GM23338 (cell line): ENCODE measurements around a stretch of chr1.

- PRO-cap: no peak
- RAMPAGE, long total RNA: no peak
These were observed 613.5 kb downstream of the MATN1 start for GRCh38 chr1:30109714-30110425.

GRCh38 chr1:30190793-30191160, 532.6 kb downstream of the MATN1 start:
- PRO-cap: no peak
- RAMPAGE, long total RNA: no peak

GRCh38 chr1:30718518-30719604, 4.5 kb downstream of the MATN1 start:
- PRO-cap: bidirectional peak, plus-strand start at chr1:30718738, minus-strand start at chr1:30718390
- RAMPAGE, long total RNA: no peak

GRCh38 chr1:30747339-30747737, 10.2 kb downstream of the LAPTM5 start:
- PRO-cap: no peak
- RAMPAGE, long total RNA: no peak

DNA sequence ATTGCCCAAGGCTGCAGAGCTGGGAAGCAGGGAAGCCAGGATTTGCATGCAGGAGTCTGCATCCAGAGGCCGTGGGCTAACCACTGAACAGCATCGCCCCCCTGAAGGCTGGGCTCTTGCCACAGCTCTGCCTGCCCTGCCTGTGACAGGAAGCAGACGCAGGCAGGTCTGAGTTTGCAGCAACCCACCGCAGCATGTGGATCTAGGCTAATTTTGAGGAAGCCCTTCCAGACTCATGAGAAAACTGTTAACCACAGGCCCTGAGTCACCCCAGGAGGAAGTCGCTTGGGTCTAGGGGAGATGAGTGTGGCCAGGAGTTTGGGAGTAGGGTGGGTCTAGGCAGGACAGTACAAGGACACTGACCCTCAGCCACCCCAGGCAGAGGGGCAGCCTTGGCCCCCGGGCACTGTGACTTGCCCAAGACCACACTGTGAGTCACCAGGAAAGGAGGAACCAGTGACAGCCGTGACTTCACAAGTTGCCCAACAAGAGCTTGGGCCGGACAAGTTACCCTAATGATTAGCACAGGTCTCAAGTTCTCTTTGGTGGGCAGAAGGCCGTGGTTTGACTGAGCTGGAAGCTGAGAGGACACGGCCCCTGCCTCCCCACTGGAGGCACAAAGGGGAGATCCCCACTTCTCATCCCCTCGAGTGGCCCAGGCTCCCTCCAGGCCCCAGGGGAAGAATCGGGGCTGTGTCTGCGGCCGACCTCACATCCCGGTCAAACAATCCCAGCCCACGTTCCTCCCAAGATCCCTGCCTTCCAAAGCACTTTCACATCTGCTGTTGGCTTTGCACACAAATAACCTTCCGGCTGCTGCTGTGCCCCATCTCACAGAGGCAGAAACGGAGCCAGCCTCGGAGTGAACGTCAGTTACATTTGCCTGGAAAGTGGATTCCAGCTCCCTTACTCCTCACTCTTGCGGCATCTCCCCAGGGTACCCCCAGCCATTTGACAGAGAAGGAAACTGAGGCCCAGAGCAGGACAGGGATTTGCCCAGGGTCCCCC, 736 bp downstream of the LAPTM5 start:
- PRO-cap: no peak
- RAMPAGE, long total RNA: no peak

- PRO-cap: no peak
- RAMPAGE, long total RNA: no peak
These were observed 5.0 kb upstream of the LAPTM5 start for GRCh38 chr1:30762382-30763065.

DNA sequence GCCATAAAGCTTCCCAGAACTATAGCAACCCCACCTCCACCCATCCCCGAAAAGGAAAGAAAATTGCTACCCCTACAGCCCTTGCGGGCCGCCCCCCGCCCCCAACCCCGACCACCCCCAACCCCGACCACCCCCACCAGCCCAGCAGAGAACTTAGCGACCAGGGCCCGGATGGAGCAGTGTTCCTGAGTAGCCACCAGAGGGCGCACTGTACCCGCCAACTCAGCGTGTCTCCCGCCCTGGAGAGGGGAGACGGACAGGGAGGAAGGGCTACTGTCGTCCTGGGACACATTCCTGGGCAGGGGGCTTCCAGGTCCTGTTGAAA, 24.7 kb upstream of the LAPTM5 start:
- PRO-cap: unidirectional peak, plus-strand start at position 225 of the sequence
- RAMPAGE, long total RNA: no peak

DNA sequence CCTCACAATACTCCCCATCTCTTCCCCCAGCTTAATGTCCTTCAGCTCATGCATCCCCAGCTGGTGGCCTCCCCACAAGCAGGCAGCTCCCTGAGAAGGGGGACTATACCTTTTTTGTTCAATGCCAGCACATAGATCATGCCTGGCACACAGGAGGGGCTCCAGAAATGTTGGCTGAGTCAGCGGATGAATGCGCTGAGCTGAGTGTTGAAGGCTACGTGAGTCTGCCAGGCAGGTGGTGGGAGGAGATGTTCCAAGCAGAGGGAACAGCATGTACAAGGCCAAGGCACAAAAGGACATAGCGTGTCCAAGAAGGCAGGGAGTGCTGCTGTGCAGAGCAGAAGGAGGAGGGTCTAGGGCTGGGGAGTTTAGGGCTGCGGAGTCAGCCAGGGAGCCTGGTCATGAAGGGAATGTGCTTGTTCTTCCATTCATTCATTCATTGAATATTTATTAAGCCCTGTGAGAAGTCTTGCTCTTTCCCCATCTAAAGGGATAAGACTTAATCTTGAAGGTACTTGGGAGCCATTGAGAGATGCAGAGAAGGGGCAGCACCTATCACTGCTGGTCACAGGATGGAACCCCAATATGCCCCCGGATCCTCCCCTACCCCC, 31.0 kb upstream of the LAPTM5 start:
- PRO-cap: no peak
- RAMPAGE, long total RNA: no peak

DNA sequence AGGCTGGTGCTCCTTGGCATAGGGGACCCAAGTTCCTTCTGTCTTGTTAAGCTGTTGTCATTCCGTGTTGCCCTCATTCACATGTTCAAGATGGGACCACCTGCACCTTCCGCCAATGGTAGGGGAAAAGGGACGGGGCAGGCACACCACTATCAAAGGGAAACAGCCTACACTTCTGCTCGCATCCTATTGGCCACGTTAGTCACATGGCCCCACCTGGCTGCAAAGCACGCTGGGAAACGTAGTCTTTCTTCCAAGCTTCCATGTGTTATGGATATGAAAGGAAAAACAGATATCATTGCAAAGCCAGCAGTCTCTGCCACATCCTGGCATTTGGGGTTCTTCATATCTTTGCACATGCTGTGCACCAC, 54.5 kb downstream of the SDC3 start:
- PRO-cap: unidirectional peak, minus-strand start at position 129 of the sequence
- RAMPAGE, long total RNA: no peak

- PRO-cap: no peak
- RAMPAGE, long total RNA: no peak
These were observed 21.6 kb upstream of the SDC3 start for GRCh38 chr1:30929988-30930721.

- PRO-cap: no peak
- RAMPAGE, long total RNA: no peak
These were observed 64.1 kb downstream of the PUM1 start for GRCh38 chr1:31001278-31001980.

GRCh38 chr1:31072184-31072897, 6.8 kb upstream of the PUM1 start:
- PRO-cap: bidirectional peak, plus-strand start at chr1:31072674, minus-strand start at chr1:31072398
- RAMPAGE, long total RNA: no peak

DNA sequence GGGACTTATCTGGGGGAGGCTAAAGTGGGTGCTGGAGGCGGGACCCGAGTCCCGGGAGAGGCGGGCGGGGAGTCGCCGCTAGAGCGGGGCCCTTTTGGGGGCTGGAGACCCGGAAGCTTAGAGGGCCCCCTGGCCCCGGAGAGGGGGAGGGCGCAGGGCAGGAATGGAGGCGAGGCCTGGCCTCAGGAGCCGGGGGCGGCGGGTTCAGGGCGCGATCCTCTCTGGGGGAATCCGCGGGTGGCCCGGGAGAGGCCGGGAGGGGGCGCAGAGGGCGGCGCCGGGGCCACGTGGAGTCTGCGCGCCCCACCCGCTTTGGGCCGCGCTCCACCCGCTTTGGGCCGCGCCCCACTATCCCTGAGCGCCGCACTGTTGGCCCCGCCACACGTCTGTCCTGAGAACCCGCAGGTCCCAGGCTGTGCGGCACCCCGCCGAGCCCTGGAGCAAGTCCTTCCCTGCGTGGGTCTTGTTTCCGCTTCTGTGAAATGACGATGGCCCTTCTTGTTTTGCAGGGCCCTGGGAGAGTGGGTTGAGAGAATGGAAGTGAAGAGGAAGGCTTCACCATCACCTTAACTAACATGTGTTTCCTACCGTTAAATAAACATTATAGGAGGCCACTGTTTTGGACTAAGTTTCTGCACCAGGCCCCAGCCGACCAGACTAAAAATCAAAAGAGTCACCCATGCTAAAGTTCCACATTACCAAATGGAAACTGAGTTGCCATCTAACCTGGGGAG, 84.3 kb downstream of the NKAIN1 start:
- PRO-cap: bidirectional peak, plus-strand start at position 173 of the sequence, minus-strand start at position 103 of the sequence; bidirectional peak, plus-strand start at position 381 of the sequence, minus-strand start at position 390 of the sequence
- RAMPAGE, long total RNA: no peak

- PRO-cap: no peak
- RAMPAGE, long total RNA: no peak
These were observed 10.6 kb downstream of the SNRNP40 start for GRCh38 chr1:31285514-31286788.

DNA sequence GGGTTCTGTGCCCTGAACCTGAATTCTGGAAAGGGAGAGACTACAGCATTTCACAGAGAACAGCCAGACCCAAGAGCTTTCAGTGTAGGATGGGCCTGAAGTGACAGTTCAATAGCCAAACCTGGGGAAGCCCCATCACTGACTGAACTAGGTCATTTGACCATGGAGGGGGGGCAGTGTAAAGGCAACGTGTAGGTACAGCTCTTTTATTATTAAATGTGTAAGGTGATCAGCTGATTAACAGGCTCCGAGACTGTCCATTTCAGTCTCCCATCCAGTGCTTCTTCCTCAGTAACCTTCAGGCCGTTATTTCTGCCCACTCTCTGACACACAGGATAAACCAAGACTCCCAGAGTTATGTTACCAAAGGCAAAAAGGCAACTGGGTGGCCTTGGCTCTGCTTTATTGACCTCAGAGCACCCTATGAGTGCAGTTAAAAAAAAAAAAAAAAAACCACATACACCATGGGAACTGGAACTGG, 7.6 kb downstream of the FABP3 start:
- PRO-cap: no peak
- RAMPAGE, long total RNA: no peak

DNA sequence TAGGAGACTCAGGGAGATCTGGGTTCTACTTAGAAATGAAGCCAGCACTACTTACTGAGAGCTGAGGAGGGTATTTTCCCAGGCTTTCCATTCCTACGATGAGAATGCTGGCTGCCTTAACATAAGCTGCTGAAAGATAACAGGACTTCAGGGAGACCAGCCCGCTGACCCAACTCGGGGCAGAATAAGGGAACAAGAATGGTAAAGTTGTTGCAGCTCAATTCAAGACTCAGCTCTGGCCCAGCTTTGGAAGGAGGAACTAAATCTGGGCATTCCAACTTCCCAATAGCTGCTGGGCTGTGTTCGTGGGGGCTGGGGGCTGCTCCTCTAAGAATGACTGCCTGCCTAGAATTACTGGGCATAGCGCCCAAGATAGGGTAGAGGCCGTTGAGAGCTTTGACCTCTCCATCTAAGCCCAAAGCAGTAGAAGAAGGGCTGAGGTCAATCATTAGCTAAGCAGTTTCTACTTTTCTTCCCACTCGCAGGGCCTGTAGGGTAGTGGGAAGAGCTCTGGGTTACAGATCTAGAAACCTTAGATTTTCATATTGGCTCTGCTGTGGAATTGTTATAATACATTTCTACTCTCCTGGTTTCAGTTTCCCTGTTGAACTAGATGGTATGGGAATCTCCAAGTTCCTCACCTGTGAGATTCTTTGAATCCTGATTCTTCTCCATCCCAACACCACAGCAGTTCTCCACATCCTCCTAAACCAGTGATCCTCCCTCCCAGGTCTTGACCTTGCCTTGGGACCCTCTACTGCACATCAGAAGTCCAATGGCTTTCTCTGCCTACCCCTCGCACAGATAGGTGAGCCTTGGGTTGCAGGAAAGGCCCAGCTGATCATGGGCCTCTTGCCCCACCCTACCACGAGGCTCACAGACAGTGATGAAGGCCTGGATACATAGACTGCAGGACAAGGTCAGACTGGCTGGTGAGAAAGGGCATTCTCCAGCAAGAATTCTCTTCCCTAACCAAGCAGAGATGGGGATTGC, 1.1 kb downstream of the FABP3 start:
- PRO-cap: no peak
- RAMPAGE, long total RNA: no peak

GRCh38 chr1:31394507-31395264, 18.3 kb upstream of the SERINC2 start:
- PRO-cap: bidirectional peak, plus-strand start at chr1:31394873, minus-strand start at chr1:31394694
- RAMPAGE, long total RNA: no peak

GRCh38 chr1:31409369-31409846, 3.6 kb upstream of the SERINC2 start:
- PRO-cap: unidirectional peak, plus-strand start at chr1:31409777
- RAMPAGE, long total RNA: no peak

GRCh38 chr1:31471275-31471925, 58.4 kb downstream of the SERINC2 start:
- PRO-cap: no peak
- RAMPAGE, long total RNA: no peak

DNA sequence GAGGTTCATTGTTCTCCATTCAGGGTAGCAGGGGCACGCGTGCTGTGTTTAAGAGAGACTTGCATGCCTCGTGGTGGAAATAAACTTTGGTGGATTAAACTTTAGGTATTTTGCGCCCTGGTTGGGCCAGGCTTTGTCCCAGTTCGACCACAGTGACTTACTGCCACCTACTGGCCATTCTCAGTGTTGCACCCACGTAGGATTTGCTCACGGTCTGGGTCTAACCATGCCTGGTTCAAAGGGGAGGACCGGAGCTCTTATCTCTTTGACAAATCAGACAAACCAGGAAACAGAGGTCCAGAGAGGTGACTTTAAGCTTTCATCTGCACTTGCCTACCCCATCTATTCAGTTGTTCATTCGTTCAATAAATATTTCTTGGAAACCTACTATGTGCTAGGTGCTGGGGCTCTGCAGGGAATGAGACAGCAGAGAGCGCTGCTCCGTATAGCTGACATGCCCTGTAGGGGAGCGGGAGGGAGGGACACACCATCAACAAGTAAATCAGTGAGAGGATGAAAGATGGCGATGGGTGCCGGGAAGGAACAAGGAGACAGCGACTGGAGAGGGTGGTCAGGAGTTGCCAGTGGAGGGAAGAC, 27.3 kb upstream of the TINAGL1 start:
- PRO-cap: bidirectional peak, plus-strand start at position 505 of the sequence, minus-strand start at position 162 of the sequence
- RAMPAGE, long total RNA: no peak